Non-pigmented ciliary epithelial cell (primary cell): ENCODE measurements around the genes PRAMEF9, PRAMEF18 and PRAMEF17.

- RRBS = no CpG with 5 or more reads among the region's 5 CpGs
Measured at GRCh38 chr1:11839475-11839696, 8.2 kb downstream of the NPPA start.

DNA sequence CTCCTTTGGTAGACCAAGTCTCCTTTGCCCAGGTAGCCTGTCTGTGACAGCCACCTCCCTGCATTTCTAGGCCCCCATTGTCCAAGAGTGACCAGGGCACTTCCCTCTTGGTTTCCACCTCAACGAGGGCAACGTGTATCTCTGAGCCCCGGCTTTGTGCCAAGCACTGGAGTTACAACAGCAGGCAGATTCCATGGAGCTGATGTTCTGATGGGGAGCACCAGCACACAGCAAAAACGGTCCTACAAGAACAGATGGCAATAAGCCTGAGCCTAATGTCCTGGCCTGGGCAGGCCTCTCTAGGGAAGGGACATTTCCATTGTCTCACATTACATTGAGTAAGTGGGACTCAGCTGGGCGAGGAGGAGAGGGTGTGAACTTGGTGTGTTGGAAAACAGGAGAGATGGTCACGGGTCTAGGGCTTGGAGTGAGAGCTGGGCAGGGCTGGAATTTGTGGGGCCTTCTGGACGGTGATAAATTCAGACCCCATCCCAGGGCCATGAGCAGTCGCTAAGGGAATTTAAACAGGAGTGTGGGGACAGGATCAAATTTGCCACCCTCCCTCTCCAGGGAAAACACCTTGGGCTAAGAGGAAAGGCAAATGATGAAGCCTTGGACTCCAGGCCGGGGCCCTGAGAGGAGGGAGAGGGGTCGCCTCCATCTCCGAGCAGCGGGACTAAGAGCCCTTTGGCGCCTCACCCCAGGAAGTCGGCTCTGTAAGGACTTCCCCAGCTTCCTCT is 27.3 kb upstream of the NPPB start:
- RRBS = no CpG with 5 or more reads among the region's 14 CpGs

GRCh38 chr1:11913193-11913712 is 13.0 kb downstream of the KIAA2013 start:
- RRBS = no CpG with 5 or more reads among the region's 11 CpGs

- RRBS = 93% methylated on average over 2 of the region's 26 CpGs
Measured at GRCh38 chr1:11919447-11920666, 6.4 kb downstream of the KIAA2013 start.

DNA sequence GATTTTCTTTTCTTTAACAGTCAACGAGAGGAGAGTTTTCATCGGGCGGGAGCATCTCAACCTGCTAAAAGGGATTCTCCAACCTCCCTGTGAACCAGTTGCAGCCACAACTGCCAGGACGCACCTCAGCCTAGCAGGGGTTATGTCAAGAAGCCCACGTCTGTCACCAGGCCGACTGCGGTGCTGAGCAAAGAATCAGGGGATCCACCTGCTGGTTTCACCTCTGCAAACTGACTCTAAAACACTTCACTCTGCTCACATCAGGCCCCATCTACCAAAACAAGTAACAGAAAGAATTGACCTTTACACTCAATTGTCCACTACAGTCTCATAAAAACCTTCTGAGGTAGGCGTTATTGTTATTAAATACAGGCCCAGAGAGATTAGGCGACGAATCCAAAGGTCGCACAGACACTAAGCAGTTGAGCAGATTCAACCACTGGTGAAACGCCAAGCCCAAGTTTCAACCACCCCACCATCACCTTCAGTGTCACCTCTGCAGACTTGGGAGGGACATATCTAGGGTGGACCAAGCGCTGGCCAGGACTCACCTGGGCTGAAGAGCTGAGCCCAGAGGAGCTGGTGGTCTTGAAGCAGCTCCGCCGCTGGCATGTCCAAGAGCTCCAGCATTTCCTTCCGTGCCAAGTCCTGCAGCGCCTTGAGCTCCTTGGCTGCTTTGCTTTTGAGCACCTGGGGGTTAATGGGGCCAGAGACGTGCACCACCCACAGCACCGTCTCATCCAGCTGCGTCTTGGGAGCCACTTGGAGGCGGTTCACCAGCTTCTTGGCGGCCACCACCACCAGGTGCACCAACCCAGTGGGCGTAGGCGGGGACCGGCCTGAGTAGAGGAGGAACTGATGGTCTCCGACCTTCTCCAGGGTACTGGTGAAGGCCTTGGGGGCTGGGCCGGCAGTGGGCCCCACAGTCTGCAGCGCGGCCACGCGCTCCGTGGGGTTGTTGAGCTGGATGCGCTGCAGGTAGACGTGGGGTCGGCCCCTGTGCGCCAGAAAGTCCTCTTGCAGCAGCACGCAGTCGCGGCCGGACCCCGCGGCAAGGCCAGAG is 1.2 kb downstream of the KIAA2013 start:
- RRBS = no CpG with 5 or more reads among the region's 42 CpGs

GRCh38 chr1:11967235-11967674 is 13.0 kb upstream of the MFN2 start:
- RRBS = no CpG with 5 or more reads among the region's 4 CpGs

DNA sequence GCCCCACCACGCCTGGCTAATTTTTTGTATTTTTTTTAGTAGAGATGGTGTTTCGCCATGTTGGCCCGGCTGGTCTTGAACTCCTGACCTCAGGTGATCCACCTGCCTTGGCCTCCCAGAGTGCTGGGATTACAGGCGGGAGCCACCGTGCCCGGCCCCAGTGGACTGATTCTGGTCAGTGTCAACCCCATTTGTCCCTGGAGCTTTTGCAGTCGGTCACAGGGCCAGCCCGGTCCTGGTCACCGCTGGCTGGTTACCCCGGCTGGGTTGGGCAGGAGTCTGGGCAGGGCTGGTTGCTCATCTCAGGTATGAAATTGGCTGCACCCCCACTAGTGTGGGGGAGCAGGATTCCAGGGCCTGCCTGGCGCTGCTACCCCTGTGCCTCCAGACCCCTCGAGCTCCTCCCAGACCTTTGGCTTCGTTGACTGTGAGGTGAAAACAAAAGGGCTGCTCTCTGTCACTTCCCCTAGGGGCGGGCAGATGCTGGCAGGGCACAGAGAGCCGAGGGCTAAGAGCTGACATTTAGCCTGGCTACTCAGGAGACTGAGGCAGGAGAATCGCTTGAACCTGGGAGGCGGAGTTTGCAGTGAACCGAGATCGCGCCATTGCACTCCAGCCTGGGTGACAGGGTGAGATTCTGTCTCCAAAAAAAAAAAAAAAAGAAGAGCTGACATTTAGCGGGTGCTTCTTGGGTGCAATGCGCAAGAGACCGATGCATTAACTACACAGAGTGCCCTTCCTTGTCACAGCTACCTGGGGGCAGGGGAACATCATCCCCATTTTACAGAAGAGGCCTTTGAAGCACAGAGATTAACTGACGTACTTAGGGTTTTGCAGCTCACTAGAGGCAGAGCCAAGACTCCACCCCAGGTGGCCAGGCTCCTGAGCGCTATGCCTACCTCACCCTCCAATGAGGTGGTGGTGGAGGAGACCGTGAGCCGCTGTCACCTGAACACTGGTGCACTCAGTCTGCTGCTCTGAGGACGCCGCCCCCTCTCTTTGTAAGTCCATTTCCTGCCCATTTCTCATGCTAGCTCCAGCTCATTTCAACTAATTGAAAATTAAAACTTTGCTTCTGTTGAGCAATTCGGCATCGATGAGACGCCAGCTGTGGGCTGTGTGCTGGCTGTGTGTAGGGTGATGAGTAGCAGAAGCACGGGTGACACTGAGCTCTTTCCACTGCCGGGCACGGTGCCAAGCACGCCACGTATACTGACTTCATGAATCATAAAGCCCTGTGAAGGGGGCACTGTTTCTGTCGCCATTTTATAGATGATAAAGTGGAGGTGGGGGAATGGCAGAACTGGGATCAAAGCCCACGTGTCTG is 10.8 kb downstream of the TNFRSF1B start:
- RRBS = 84% methylated on average over 3 of the region's 39 CpGs

GRCh38 chr1:12185352-12186534 is 19.0 kb downstream of the TNFRSF1B start:
- RRBS = no CpG with 5 or more reads among the region's 22 CpGs

DNA sequence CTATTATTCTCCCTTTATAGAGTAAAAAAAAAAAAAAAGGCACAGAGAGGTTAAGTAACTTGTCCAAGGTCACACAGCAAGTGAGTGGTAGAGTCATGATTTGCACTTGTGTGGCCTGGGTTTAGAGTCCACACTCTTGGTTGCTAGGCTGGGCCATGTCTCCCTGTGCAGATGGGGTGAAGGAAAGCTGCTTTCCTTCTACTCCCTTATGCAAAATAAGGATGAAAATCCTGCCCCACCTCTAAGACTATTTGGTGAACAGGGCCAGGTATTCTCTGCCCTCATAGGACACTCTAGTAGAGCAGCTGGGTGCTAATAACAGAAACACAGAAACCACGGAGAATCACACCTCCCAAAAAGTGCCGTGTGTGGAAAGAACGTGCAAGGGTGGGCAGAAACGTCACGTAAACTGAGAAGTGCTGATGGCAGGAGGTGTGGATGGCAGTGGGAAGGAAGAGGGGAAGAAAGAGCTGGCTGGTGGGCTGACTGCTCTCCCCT is 28.3 kb upstream of the VPS13D start:
- RRBS = no CpG with 5 or more reads among the region's 5 CpGs

GRCh38 chr1:12477626-12479012 is 139.9 kb downstream of the DHRS3 start:
- RRBS = no CpG with 5 or more reads among the region's 34 CpGs

DNA sequence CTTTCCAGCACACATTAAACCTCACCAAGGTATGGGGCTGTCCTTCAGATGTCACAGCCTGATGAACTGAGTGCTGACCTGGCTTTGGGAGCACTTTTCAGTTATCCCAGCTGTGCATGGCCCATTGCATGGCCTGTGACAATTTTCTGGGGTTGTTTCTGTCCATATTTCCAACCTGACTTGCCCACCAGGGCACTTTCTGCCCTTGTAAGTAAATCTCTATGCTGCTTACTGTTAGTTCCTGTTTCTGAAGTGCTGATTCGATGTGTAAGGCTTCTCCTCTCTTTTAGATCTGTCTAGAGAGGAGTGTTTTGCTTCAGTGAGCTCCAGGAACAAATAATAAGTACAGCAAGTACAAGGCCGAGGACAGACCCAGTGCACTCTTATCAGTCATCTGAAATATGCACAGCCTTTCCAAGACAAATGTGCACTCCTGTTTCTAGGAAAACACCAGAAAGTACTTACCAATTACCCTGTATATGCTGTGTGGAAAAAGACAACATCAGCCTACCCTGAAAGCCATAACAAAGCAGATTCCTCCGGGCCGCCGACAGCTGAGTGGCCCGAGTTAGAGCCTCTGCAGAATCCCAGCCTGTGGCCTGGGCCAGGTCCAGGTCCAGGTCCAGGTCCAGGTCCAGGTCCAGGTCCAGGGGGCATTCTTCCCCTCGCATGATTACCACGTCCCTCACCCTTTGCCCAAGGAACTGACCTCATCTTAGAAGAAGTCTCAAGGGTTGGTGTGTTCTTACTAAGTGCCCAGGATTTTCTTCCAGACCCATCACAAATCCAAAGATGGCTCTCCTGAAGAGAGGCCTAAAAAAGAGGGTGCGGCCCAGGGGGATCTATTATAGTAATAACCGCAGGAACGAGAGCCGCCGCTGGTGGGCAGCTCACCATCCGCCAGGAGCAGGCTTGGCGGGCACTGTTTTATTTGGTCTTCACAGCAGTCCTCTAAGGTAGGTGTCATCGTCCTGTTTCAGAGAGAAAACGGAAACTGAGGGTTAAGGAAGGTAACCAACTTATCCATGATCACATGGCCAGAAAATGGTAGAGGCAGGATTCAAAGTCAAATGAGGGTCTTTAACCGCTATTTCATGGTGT is 121.4 kb downstream of the DHRS3 start:
- RRBS = no CpG with 5 or more reads among the region's 18 CpGs

DNA sequence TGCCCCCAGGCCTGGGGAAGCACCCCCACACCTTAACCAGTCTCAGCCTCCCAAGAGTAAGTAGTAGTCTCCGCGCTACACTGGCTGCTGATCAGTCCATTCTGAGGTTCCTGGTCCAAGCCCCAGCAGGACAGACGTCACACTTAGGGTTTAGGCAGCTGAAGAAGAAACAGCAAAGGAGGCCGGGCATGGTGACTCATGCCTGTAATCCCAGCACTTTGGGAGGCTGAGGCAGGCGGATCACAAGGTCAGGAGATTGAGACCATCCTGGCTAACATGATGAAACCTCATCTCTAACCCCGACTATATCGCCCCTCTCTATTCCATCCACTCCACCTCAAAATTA is 105.9 kb downstream of the DHRS3 start:
- RRBS = no CpG with 5 or more reads among the region's 7 CpGs

DNA sequence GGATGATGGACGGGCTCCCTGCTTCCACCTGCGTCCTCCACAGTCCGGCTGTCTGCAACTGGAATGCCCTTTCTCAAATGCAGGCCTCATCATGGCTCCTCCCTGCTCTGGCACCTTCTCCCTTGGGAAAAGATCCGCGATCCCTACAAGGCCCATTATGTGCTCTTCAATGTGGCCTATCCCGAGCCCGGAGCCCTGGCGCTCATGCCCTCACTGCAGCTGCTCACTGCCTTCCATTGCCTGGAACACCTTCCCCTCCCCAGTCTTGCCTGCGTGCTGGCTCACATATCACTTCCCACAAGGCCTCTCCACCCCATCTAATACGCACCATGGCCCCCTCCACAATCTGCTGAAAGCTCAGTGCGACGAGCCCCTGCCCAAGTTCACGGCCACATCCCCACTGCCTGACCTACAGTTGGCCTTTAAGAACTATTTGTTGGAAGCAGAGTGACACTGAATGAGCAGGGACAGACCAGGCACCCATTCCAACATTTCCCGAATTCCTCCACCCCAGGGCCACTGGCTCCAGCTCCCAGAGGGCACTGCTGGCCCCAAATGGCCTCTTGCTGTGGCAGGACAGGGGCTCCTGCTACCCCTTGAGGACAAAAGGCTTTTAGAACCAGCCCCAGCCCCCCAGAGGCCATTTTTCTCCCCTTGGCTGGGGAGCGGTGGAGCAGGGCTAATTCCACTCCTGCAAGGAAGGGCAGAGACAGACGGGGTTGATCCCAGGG is 64.9 kb downstream of the DHRS3 start:
- RRBS = no CpG with 5 or more reads among the region's 16 CpGs

- RRBS = no CpG with 5 or more reads among the region's 9 CpGs
Measured at GRCh38 chr1:12600346-12600887, 17.6 kb downstream of the DHRS3 start.

DNA sequence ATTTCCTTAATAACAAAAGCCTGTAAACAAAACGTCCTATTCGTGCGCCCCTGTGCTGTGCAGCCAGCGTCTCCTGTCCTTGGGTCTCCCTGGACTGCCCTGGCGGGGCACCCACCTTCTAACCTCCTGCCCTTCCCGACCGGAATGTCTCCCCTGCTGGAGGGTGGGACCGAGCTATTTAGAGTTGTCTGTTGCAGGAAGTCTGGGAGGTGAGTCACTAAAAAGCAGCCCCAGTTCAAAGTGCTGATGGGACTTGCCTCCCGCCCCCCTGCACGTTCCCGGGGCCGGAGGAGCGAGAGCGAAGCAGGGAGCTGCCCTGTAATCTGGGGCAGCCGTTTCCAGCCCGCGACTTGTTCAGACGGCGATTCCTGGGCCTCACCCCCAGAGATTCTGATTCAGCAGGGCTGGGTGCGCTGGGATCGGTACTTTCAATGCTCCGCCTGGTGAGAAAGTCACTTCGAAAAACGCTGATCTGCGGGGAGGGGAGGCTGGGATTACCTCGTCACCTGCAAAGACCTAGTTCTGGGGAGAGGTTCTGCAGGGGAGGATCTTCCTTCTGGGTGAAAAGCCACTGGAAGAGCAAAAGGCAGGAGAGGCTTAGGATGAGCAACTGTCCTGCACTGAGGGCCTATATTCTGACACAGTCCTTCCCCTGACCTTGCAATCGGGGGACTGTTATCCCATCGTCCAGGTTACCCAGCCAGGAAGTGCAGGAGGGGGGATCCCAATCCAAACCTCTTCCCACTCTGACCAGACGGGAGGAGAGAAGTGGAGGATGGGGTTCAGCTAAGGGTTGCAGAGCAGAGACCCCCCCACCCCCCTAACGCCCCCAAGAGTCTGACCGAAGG is 1.2 kb upstream of the DHRS3 start:
- RRBS = no CpG with 5 or more reads among the region's 31 CpGs

GRCh38 chr1:13171647-13172053 is at the start of gene PRAMEF9:
PRAMEF9 (plus strand) TSS chr1:13171848.
- RRBS = no CpG with 5 or more reads among the region's 3 CpGs

DNA sequence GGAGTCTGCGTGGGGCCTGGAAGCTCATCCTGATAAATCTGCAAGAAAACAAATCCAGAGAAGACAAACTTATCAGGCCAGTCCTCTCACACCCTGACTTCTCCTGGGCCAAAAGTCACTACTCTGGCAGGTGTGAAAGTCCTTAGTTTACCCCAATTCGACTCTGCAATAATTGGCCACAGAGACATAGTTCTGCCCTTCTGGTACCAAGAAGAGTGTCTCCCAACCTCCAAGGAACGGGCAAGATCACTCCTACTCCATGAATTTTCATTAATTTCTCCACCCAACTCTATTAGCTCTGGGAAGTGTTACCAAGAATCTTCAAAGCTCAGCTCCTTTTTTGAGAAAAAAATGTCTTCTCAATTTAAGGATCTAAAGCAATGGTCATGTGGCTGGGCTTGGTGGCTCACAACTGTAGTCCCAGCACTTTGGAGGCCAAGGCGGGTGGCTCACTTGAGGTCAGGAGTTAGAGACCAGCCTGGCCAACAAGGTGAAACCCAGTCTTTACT is at the start of gene PRAMEF18:
Gene PRAMEF18 (minus strand): TSS at position 76 of the 509 bp plus-strand sequence.
- RRBS = no CpG with 5 or more reads among the region's 4 CpGs

DNA sequence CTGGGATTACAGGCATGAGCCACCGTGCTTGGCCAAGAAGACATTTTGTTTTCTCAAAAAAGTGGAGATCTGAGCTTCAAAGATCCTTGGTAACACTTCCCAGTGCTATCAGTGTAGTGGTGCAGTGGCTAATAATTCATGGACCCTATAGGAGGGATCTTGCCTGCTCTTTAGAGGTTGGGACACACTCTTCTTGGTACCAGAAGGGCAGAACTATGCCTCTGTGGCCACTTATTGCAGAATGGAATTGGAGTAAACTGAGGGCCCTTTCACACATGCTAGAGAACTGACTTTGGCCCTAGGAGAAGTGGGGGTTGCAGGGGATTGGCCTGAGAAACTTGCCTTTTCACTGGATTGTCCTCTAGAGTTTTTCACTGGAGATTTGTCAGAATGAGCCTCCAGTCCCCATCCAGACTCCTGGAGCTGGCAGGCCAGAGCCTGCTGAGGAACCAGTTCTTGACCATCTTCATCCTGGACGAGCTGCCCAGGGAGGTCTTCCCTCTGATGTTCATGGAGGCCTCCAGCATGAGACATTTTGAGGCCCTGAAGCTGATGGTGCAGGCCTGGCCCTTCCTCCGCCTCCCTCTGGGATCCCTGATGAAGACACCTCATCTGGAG is at the start of gene PRAMEF17:
Gene PRAMEF17 (plus strand): TSS at position 365 of the 618 bp plus-strand sequence.
- RRBS = no CpG with 5 or more reads among the region's 3 CpGs

- RRBS = no CpG with 5 or more reads among the region's 16 CpGs
Measured at GRCh38 chr1:13540633-13541474, 27.1 kb upstream of the LRRC38 start.

DNA sequence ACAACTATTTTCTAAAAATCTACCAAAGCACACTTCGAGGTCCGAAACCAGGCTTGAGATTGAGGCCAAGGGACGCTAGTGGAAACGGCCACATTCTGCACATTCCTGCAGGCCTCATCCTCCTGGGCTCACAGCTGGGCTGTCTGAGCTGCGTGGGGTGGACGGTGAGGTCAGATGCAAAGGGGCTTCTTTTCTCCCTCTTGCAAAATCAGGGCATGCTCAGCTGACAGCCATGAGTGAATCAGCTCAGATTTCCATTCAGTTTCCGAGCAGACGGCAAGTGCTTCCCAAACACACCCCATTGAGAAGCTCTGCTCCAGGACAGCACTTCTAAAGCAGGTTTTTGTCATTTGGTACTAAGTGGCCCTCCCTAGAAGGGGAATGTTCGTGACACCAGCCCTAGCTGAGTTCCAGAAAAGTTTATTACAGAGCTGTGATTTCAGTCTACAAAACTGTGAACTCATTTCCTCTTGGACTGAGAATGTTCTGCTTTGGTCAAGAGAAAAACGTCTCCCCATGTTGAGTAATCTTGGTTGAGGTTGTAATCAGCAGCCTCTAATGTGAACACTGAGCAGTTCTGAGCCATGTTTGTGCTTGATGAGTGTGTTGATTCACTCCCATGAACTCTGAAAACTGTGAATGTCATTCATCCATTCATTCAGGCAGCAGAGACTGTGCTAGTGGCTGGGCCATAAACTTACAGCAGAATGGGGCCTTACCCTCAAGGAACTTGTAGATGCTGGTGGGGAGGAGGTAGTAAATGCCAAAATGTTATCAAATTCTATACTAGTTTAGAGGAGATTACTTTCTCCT is 10.1 kb downstream of the PDPN start:
- RRBS = no CpG with 5 or more reads among the region's 10 CpGs